H7 (cell line): ENCODE measurements around the genes HDHD2 and ZBTB7C.

DNA sequence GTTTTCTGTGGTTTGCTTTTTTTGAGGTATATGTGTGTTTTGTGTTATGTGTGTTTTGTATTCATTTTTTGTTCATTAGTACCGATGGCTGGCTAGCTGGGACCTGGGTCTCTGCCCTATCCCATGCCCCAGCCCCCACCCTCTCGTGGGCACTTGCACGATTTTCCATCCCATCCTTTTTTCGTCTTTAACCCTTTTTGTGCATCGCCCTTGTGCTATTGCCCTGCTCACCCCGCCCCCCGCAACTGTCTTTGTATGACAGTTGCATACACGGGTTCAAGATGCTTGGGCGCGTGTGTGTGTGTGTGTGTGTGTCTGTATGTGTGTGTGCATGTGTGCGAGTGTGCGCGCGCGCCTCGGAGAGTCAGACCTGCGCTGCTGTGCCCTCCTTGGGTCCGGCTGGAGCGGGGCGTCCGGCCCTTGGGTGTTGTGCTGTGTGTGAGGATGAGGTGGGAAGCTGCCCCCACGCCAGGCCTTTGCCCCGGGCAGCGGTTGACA is 984 bp downstream of the RNF165 start:
- RAMPAGE, long total RNA = no peak

DNA sequence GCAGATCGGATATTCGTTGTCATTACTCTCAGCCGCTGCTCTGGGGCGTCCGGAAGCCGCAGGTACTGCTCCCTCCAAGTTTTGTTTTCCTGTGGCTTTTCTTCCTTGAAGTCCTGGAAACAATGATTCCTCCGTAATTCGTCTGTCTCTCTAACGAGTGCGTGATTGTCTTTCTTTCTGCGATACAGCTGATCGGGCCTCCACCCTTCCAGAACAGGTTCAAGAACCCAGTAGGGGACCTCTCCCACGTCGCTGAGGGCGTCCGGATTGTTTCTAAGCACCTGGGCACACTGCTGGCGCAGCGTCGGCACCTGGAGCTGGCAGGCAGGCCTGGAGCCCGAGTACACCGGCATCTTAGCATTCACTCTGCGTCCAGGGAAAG is 2.1 kb downstream of the ELOA2 start:
- RAMPAGE, long total RNA = no peak

DNA sequence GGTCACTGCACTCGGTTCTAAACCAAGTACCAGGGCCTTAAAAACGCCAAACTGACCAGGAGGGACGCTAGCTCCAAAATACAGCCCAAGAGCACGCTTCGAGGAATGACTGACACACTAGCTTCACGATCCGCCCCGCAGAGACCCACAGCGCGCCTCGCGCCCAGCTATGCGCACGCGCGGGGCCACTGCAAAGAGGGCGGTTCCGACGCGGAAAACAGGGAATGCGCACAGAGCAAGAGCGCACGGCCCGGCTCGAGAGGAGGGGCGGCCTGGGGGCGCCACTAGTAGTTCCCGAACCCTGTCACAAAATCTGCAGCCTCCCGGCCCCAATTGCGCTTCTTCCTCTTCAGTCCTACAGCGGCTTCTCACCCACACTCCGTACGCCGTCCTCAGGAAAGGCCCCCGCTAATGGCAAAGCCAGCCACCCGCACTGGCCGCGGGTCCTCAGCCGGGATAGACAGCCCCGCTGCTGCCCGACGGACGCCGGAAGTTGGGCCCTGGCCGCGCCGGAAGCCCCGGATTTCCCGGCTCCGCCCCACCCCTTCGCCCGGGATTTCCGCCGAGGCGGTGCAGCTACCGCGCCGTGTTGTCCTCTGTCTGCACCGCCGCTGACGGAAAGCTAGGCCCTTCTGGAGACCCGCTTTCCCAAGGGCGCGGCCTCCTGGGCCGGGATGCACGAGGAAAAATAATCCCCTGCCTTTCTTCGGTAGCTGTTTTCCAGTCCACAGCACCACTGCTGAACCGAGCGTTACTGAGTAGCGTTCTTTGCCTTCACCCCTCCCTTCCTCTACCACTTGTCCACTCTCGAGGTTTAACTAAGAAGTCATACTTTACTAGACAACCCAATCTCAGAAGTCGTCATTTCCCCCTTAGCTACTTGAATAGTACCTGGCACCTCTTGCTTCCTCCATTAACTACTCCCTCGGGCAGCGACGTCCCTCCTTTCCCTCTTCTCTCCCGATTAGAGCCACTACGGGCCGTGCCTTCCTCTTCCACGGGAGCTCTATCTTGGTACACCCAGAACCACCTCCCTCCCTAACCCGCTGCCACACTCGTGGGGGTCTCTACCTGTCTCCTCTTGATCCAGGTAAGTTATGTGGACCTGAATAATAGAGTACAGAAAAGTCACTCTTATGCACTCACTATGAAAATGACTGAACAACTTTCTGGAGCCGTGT is at the start of gene HDHD2:
HDHD2 (minus strand) TSS at position 495 of the 1,181 bp plus-strand sequence.
- RAMPAGE, long total RNA = no peak

- RAMPAGE, long total RNA = no peak
These were observed 220.1 kb downstream of the SMAD2 start for GRCh38 chr18:47710339-47710730.

DNA sequence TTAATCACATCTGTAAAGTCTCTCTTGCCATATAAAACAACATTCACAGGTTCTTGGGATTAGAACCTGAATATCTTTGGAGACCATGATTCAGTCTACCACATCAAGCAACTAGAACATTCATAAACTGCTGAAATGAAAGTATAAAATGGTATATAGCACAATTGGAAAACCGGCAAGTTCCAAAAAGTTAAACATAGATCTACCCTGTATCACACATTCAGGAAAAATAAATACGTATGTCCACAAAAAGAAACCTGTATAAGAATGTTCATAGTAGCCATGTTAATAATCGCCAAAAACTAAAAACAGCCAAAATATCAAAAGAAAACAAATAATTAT is 23.5 kb downstream of the SMAD2 start:
- RAMPAGE, long total RNA = no peak

- RAMPAGE, long total RNA = no peak
These were observed 72.5 kb upstream of the SMAD2 start for GRCh38 chr18:48002959-48003355.

DNA sequence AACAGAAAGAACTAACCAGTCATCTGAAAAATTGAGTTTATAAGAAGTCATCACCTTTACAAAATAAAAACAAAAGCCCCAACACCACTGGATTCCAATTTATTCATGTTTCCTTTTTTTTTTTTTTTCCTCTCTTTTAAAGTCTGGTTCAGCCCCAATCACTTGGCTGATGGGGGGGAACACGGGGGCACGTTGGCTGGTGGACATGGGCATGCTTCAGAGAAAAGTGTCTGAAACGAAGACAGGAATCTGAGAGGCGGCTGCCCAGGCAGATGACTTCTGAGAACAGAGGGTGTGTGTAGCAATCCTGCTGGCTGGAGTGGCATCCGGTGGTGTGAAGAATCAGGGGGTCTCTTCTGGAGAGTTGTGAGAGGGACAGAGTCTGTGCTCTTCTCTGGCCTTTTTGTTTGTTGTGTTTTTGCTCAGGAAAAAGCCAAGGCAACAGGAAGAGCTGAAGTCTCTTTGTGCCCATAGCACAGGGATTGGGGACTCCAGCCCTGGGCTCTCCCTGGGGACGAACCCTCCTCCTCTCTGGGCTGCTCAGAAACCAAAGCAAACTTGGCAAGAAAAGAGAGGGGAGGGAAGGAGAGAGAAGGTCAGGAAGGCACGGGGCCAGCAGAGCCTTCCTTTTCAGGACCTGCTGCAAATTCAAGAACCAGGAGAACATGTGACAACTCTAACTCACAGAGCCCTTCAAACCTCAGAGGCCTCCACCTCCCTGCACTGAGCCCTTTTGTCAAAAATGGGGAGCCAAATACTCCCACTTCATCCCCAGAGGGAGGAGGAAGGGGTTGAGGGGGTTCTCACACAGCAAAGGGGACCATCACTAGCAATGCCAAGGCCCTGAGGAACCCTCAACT is 97.0 kb upstream of the SMAD2 start:
- RAMPAGE, long total RNA = no peak

GRCh38 chr18:48039820-48041167 is 109.8 kb upstream of the SMAD2 start:
- RAMPAGE, long total RNA = no peak

- RAMPAGE, long total RNA = no peak
These were observed 169.6 kb upstream of the SMAD2 start for GRCh38 chr18:48099988-48100467.

- RAMPAGE, long total RNA = no peak
These were observed 230.9 kb upstream of the SMAD2 start for GRCh38 chr18:48161190-48161997.

DNA sequence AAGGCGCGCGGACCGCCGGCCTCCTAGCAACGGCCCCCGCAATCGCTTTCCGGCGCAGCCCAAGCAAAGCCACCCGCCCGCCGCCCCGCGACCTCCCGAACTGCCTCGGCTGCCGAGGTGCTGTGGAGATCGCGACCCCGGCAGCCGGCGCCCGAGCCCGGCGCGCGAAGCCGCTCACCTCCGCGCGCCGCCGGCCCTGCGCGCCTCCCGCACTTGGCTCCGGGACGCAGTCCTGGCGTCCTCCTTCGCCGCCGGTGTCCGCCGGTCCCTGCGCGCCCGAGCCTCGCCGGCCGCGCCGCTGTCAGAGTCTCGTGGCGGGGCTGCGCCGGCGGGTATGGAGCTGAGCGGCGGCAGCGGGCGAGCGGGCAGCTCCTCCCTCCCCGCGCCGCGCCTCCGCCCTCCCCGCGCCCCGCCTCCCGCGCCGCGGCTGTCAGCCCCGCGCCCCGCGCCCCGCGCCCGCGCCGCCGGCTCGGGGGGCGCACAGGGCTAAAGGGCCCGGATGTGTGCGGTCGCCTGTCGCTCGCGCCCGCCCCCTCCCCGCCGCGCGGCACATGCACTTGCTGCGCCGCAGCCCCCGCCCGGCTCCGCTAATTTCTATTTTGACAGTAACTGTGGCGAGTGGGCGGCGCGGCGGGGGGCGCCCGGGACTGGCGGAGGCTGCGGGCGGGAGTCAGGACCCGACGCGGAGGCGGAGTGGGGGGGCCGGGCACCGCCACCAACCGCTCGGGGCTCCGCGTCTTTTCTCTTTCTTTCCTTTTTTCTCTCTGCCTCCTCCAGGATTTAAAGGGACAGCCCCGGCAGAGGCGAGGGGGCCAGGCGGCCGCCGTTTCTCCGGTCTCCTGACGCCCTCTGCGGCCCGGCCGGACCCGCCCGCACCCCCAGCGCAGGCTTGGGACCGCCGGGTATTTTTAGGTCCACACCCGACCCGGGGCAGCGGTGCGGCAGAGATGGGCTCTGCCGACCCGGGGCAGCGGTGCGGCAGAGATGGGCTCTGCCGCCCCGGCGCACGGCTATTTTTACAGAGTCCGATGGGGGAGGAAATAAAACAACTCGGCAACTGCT is at the start of gene ZBTB7C:
ZBTB7C (minus strand) TSS at position 336 of the 1,062 bp plus-strand sequence.
- RAMPAGE, long total RNA = no peak

GRCh38 chr18:48441249-48441674 is 32.1 kb upstream of the ZBTB7C start:
- RAMPAGE, long total RNA = no peak

GRCh38 chr18:48449188-48449693 is 40.1 kb upstream of the ZBTB7C start:
- RAMPAGE, long total RNA = no peak

- RAMPAGE, long total RNA = no peak
These were observed 45.0 kb upstream of the ZBTB7C start for GRCh38 chr18:48454094-48454649.

DNA sequence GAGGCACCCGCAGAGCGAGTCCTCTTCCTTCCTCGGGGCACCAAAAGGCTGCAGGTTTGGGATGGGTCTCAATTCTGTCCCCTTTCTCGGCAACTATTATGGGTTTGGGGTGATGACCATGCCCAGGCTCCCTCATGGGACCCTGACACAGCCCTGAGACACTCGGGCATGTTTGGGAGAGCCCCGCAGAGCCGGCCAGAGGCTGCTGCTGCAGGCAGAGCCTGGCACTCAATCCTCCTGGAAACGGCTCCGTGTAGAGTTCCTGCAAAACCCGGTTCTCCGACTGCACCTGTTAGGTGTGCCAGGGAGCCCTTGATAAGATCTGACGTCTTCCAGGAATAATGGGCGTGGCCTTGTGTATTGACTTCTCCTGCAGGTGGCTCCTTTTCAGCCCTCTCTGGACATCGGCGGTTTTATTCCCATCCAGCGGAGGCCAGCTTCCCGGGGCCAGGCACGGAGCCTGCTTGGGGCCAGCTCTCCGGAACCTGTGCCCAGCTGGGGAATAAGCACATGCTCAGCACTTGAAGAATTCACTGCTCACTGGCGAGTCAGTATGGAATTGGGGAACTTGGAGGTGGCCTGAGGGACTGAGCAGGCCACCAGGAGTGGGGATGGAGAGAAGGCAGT is 77.2 kb downstream of the CTIF start:
- RAMPAGE, long total RNA = no peak

- RAMPAGE, long total RNA = no peak
These were observed 123.4 kb downstream of the CTIF start for GRCh38 chr18:48662239-48662718.

DNA sequence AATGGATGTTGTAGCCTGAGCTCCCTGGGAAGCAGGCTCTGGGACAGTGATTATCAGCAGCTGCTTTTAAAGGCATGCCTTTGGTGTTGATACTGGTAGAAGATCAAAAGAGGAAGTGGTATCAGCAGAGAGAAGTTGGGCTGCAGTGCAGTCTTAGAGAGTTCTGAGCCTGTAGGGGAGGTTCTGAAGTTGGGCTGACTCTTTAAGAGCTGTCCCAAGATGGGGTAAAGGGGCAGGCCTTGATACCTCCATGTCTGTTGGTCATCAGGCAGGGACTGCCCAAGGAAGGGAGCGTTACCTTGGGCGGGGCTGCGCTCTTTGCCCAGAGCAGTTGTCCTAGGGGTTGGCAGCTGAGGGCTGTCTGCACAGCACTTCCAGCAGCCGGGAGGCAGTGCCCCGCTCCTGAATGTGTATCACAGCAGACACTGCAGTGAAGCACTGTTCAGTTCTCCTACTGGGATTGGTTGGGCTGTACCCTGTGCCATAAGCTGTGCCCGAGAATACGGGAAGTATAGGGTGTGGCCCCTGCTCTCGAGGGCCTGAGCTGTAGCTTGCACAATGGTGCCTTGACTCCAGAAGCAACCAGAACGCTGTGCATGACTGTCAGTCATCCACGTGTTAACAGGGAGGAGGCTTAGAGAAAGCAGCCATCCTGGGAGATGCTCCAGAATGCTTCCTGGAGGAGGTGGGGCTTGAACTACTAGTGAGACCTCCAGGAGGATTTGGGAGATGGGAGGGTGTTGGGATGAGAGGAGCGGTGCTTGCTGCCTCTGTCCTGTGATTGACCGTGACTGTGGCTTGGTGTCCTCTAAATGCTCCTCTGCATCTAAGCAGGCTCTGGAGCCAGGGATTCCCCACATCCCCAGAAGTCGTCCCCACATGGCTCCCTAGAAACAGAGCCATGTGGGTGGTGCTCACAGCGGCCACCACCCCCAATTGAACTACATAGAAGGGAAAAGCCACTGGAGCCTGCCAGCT is 177.2 kb downstream of the CTIF start:
- RAMPAGE, long total RNA = no peak

GRCh38 chr18:48829853-48830274 is 120.9 kb downstream of the SMAD7 start:
- RAMPAGE, long total RNA = no peak

- RAMPAGE, long total RNA = no peak
These were observed 72.4 kb downstream of the SMAD7 start for GRCh38 chr18:48878264-48878791.

DNA sequence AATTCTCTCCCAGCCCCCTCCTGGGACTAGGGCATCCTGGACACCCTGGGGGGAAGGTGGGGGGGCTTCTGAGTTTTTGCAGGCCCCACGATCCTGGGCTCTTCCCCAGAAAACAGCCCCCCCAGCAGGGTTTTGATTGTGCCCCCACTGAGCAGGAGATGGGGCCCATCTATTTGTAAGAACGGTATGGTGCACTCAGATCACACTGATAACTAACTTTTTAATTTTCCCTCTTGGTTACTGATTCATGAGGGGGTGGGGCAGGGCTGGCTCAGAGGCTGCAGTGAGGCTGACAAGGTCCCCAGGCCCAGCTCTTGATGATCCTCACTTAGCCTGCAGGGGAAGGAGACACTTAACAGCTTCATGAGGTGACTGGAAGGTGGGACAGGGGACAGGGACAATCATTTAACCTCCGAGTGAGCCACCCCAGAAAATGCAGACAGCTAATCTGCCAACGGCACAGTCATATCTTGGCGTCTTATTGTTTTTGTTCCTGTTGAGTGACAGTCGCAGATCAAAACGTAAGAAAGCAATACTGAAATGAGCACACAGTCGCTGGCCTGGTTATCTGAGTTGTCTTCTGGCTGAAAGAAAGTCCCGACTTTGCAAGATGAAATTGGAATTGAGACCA is 18.8 kb downstream of the SMAD7 start:
- RAMPAGE, long total RNA = no peak